HT1080 (cell line): Measurements from ENCODE around the genes HMGA1 and TULP1.

RAMPAGE:
- cytosol, long total RNA: no peak
- long total RNA: no peak
- nucleus, long total RNA: no peak
Observed at GRCh38 chr6:33840515-33840934, 36.7 kb upstream of the MLN start.

RAMPAGE:
- cytosol, long total RNA: no peak
- long total RNA: no peak
- nucleus, long total RNA: no peak
Observed at GRCh38 chr6:33999936-34000253, 146.0 kb downstream of the GRM4 start.

DNA sequence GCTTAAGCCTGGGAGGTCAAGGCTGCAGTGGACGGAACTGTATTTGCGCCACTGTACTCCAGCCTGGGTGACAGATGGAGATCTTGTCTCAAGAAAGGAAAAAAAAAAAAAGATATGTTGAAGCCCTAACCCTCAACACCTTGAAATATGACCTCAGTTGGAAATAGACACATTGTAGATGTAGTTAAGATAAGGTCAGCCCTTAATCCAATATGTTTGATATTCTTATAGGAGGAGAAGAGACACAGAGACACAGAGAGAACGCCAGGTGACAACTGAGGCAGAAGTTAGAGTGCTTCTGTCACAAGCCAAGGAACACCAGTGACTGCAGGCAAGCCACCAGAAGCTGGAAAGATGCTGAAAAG, 18.4 kb upstream of the HMGA1 start:
RAMPAGE:
- cytosol, long total RNA: no peak
- long total RNA: no peak
- nucleus, long total RNA: no peak

GRCh38 chr6:34223117-34223791, 13.4 kb upstream of the HMGA1 start:
RAMPAGE:
- cytosol, long total RNA: no peak
- long total RNA: no peak
- nucleus, long total RNA: no peak

DNA sequence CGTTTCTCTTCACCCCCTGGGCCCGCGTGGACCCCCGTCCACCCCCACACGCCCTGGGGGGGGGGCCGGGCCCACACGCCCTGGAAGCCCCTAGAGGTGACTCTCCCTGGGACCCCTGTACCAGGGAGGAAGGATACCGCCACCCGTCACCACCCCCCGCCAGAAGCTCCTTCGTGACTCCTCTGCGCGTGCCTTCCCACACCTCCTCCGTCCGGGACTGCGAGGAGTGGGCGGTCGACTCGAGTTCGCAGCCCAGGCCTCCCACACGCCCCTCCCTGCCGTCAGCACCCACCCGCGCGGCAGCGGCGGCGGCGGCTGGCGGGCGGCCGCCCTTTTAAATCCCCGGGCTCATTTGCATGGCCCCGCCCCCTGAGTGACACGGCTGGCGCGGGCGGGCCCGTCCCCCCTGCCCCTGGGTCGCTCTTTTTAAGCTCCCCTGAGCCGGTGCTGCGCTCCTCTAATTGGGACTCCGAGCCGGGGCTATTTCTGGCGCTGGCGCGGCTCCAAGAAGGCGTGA, at the start of gene HMGA1:
Gene HMGA1, plus strand, starts transcription at position 423 of the 517 bp plus-strand sequence.
RAMPAGE:
- cytosol, long total RNA: start-site peak on the plus strand centred at position 433 of the sequence, 48 bp wide, 865 and 772 reads in 2 replicates
- long total RNA: start-site peak on the plus strand centred at position 455 of the sequence, 6 bp wide, 321 reads
- nucleus, long total RNA: no peak

RAMPAGE:
- cytosol, long total RNA: no peak
- long total RNA: no peak
- nucleus, long total RNA: no peak
Observed at GRCh38 chr6:34238438-34239048, 1.9 kb downstream of the HMGA1 start.

DNA sequence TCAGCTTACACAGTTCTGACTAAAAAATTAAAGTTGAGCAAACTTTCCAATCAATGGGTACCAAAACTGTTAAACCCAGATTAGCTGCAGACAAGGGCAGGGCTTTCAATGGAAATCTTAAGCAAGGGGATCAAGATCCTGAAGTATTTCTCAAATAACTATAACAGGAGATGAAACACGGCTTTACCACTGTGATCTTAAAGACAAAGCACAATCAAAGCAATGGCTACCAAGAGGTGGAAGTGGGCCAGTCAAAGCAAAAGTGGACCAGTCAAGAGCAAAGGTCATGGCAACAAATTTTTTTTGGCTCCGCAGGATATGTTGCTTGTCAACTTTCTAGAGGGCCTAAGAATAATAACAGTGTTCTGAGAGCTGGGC, 54.2 kb downstream of the ILRUN start:
RAMPAGE:
- cytosol, long total RNA: no peak
- long total RNA: no peak
- nucleus, long total RNA: no peak

RAMPAGE:
- cytosol, long total RNA: no peak
- long total RNA: no peak
- nucleus, long total RNA: no peak
Observed at GRCh38 chr6:34673099-34673541, 23.4 kb downstream of the ILRUN start.

GRCh38 chr6:34674535-34675428, 21.8 kb downstream of the ILRUN start:
RAMPAGE:
- cytosol, long total RNA: no peak
- long total RNA: no peak
- nucleus, long total RNA: no peak

RAMPAGE:
- cytosol, long total RNA: no peak
- long total RNA: no peak
- nucleus, long total RNA: no peak
Observed at GRCh38 chr6:34697058-34697463, 494 bp upstream of the ILRUN start.

RAMPAGE:
- cytosol, long total RNA: no peak
- long total RNA: no peak
- nucleus, long total RNA: no peak
Observed at GRCh38 chr6:34773268-34773835, 16.0 kb downstream of the SNRPC start.

DNA sequence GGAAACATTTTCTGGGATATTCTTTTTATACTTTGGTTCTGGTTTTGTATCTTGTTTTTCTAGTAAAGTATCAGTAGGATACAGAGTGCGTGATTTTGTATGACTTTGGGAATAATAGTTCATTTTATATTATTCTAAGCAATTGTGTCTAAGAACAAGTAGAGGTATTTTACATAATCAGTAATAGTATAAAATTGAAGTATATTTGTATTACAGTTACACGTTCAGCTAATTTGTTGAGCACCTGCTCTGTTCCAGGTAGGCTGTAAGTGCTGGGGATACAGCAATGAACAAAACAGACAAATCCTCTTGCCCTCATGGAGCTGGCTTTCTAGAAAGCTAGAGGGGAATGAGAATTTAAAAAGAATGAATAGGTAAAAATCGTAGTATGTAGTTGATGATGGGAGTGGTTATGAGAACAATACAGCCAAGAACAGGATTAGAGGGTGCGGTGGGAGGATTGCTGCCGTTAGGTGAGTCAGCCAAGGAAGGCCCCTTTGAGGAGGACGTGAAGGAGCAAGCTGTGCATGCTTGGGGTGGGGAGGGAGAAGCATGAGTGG, 114.9 kb downstream of the TCP11 start:
RAMPAGE:
- cytosol, long total RNA: no peak
- long total RNA: no peak
- nucleus, long total RNA: no peak

DNA sequence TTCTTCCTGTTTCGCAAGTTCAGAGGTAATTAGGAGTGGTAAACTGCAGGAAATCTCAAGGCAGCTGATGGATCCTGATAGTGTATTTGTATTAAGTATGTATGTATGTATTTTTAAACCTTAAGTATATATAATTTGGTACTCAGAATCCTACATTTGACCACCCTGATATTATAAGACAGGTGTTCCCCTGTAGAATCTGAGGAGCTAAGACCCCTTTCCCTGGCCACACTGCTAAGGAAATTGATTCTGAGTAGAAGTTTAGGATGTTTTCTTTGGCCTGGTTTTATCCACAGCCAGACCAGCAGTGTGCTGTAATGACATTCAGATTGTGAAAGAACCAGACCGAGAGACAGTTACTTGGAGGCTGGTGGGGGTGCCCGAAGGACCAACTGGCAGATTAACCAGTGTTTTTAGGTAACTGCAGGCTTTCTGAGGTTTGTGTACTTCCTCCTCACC, 94.0 kb downstream of the TCP11 start:
RAMPAGE:
- cytosol, long total RNA: no peak
- long total RNA: no peak
- nucleus, long total RNA: no peak

RAMPAGE:
- cytosol, long total RNA: no peak
- long total RNA: no peak
- nucleus, long total RNA: no peak
Observed at GRCh38 chr6:35051094-35051825, 89.9 kb downstream of the TCP11 start.

RAMPAGE:
- cytosol, long total RNA: no peak
- long total RNA: no peak
- nucleus, long total RNA: no peak
Observed at GRCh38 chr6:35344334-35344909, 2.1 kb downstream of the PPARD start.

RAMPAGE:
- cytosol, long total RNA: no peak
- long total RNA: no peak
- nucleus, long total RNA: no peak
Observed at GRCh38 chr6:35362667-35364003, 20.8 kb downstream of the PPARD start.

GRCh38 chr6:35474800-35475315, 6.7 kb downstream of the RPL10A start:
RAMPAGE:
- cytosol, long total RNA: no peak
- long total RNA: no peak
- nucleus, long total RNA: no peak

GRCh38 chr6:35484047-35484482, 12.8 kb downstream of the TEAD3 start:
RAMPAGE:
- cytosol, long total RNA: no peak
- long total RNA: no peak
- nucleus, long total RNA: no peak

RAMPAGE:
- cytosol, long total RNA: no peak
- long total RNA: no peak
- nucleus, long total RNA: no peak
Observed at GRCh38 chr6:35491315-35491981, 5.4 kb downstream of the TEAD3 start.

RAMPAGE:
- cytosol, long total RNA: no peak
- long total RNA: no peak
- nucleus, long total RNA: no peak
Observed at GRCh38 chr6:35512612-35513337, at the start of gene TULP1. Gene TULP1, minus strand, starts transcription at chr6:35512896.